A673 (cell line): ENCODE data around the genes GYPE, OTUD4 and ZNF827.

GRCh38 chr4:143163091-143163532 is 21.6 kb upstream of the USP38 start:
- PRO-cap: no peak

DNA sequence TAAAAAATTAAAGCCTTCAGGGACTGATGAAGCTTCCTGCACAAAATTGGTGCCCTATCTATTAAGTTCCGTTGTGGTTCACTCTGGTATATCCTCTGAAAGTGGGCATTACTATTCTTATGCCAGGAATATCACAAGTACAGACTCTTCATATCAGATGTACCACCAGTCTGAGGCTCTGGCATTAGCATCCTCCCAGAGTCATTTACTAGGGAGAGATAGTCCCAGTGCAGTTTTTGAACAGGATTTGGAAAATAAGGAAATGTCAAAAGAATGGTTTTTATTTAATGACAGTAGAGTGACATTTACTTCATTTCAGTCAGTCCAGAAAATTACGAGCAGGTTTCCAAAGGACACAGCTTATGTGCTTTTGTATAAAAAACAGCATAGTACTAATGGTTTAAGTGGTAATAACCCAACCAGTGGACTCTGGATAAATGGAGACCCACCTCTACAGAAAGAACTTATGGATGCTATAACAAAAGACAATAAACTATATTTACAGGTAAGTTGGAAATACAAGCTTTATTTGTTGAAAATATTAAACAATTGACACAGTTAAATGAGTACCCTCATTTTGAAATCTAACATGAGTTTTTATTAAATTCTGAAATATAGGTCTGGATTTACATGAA is 29.8 kb downstream of the USP38 start:
- PRO-cap: no peak

- PRO-cap: no peak
Measured at GRCh38 chr4:143337626-143338117, 996 bp downstream of the GAB1 start.

GRCh38 chr4:143341189-143341975 is 4.7 kb downstream of the GAB1 start:
- PRO-cap: no peak

DNA sequence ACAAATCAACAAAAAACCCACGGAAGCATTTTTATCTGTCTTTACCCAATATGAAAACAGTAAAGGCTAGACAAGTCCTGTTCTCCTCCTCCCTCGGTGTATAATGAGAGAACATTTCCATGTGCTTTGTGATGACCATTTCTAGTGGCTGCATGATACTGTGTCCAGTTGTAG is 22.6 kb downstream of the GAB1 start:
- PRO-cap: bidirectional peak, plus-strand start at position 120 of the sequence, minus-strand start at position 105 of the sequence

GRCh38 chr4:143406368-143406943 is 69.8 kb downstream of the GAB1 start:
- PRO-cap: no peak

- PRO-cap: no peak
Measured at GRCh38 chr4:143517179-143517785, 3.8 kb downstream of the SMARCA5 start.

DNA sequence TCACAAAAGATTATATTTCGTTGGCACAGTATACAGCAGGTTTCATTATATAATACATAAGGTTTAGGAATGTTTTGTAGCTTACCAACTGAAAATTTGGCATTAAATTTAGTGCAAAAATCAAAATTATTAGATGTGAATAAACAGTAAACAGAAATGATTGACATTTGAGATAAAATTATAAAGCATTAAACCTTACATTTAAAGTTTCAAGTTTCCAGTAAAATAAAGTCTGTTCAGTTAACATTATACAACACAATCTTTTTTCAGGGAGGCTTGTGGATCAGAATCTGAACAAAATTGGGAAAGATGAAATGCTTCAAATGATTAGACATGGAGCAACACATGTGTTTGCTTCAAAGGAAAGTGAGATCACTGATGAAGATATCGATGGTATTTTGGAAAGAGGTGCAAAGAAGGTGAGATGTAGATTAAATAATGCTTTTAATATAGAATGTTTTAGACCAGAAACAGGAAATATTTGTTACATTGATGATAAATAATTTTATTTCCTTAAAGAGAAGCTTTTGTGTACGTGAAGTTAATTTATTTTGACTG is 29.8 kb downstream of the SMARCA5 start:
- PRO-cap: no peak

DNA sequence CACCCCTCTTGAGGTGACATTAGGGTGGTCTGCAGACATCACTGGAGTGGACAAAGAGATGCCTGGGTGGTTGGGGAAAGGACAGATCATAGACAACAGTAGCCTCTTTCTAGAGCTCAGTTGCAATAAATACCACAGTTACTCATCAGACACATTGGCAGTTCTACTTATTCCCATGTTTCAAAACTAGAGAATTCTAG is 44.1 kb downstream of the SMARCA5 start:
- PRO-cap: no peak

DNA sequence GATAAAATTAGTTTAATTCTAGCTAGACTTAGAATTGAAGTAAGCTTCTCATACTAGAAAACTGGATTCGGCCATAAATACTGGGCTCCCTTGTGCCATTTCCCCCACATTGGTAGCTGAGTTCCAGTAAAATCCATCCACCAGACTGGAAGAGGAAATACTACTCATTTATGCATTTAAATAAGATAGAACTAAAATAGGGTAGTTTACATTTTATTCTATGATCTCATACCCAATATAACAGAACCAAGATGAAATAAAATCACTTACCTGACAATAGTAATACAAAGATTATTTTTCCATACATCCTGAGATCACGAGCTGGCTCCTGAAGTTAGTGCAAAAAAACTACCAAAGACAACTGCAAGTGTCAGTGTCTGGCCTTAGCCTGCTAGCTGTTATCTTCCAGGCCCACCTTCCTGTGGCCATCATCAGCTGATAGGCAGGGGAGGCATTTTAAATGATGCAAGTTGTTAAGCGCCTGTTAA is at the start of gene GYPE:
Gene GYPE (minus strand): TSS at position 359 of the 488 bp plus-strand sequence.
- PRO-cap: no peak

DNA sequence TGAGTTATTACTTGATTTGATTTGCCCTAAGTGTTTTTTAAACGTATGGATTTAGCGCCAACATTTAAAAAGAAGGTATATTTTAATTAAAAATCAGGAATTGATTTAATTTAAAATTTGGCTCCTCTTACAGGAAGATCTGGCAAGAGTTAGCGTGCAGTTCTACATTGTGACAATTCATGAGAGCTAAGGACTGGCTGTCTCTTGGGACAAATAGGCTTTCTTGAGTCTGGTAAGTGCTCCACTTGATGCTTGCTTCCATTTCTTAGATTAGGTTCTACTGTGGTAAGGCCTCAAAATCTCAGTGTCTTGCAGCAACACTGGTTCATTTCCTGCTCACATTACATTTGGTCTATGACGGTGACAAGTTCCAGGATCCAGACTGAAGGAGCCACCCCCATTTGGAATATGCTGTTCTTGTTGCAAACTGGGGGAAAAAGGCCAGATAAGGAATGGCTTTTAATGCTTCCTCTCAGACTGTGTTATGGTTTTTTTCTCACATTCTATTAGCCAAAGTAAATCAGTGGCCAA is 7.1 kb upstream of the GYPE start:
- PRO-cap: no peak

- PRO-cap: no peak
Measured at GRCh38 chr4:144647596-144648551, 1.9 kb downstream of the HHIP start.

GRCh38 chr4:145180392-145181351 is at the start of gene OTUD4:
Gene OTUD4, minus strand, starts transcription at chr4:145180589.
- PRO-cap: bidirectional peak, plus-strand start at chr4:145180753, minus-strand start at chr4:145180457

DNA sequence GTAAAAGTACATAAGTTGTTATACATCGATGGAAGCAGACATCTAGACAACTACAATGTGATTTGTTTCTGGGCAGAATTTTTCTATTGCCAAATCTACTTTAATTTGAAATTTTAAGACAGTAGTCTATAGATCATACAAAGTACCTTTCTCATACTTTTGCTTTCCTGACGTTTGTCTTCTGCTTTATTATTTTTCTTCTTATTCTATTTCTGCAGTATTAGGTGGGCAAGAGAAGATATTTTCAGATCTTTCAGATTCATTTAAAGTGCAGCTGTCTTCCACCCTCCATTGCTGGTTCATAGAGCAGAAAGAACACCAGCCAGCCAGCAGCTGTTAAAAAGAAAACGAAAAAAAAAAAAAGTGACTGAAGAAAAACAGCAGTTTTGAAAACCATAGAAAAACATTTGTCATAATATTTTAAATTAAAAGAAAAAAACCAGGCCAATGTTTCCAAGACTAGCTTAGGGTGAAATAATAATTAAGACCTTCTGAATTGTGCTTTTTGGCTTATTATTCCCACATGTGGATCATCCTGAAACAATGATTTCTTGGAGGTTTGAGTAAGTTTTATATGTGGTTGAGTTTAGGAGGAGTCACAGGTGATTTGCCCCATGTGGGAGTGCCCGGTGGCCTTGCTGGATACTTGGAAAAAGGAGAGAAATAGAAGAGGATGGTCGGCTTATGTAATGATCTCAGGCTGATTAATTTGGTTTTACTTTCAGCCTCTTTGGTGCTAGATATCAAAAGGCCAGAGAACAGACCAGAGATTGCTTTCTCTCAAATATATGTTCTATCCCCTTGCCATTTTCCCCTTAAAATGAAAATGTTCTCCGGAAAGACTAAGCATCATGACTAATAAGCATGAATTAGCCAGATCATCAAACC is 43.0 kb downstream of the SMAD1 start:
- PRO-cap: no peak

- PRO-cap: unidirectional peak, minus-strand start at chr4:145546808
Measured at GRCh38 chr4:145546475-145546957, 64.9 kb downstream of the SMAD1 start.

GRCh38 chr4:145730872-145731349 is 51.0 kb downstream of the C4orf51 start:
- PRO-cap: no peak

DNA sequence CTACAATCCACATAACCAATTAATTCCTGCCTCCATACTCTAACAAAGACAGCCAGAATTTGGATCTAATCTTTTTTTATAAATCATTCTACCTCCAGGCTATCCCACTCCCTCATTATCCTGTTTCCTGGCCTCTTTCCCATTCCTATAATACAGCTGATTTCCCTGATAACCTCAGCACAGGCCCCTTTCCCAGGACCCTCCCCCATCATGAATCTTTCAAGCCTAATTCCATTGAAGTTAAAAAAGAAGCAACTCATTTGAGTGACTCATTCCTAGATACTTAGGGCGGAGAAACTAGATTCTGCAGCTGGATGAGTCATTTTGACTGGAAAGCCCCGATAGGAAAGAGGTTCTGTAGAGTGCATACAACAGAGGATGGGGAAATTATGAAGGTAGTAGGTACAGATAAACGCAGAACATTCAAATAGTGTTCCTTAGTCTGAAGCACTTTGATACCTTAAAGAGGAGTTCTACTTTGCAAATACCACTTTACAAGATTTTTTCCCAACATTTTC is 128.3 kb downstream of the C4orf51 start:
- PRO-cap: no peak

DNA sequence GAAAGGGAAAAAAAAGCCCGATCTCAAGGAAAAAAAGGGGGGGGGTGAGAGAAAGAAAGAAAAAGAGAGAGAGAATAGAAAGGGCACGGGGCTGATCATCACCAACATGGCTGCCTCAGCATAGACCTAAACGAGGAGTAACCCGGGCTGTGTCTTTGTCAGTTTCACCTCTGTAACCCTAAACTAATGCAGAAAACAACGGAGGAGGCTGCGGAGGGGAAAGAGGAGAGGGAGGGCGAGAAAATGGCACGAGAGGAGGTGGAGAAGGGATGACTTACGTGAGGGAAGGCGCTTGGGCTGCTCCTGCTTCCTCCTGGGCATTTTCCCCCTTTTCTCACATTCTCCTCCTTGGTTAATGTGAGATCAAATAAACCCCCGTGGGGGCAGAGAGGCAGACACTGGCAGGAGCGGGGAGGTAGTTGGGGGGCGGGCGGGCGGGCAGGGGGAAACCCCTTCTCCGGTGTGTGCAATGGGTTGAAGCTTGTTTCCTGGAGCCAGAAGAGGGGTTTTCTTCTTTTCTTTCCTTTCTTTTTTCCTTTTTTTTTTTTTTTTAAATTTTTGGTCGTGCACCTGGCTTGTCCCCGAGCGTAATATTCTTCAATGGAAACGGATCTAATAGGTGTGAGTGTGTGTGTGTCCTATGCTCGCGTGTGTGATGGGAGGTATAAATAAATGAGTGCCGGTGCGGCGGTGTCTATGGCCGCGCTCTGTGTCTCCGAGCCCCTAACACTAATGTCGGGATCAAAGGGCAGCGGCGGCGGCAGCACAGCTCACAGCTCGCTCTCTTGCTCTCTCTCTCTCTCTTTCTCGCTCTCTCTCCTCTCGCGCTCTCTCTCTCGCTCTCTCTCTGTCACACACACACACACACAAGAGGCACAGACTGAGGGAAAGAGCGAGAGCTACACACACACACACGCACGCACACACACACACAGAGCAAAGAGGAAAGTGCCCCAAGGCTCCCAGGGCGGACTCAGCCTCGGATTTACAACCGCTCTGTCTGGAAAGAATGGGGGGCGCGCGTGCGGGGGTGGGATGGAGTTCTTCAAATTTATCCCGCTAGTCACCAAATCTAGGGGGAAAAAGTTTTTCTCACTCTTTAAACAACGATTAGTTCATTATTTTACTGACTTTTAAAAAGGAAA is at the start of gene ZNF827:
Gene ZNF827 (minus strand): TSS at position 737 of the 1,145 bp plus-strand sequence.
- PRO-cap: bidirectional peak, plus-strand start at position 876 of the sequence, minus-strand start at position 734 of the sequence

GRCh38 chr4:146033000-146033735 is 94.5 kb upstream of the ZNF827 start:
- PRO-cap: no peak

GRCh38 chr4:146245126-146245688 is 30.9 kb downstream of the REELD1 start:
- PRO-cap: no peak